ENCODE measurements around the gene COA5.

DNA sequence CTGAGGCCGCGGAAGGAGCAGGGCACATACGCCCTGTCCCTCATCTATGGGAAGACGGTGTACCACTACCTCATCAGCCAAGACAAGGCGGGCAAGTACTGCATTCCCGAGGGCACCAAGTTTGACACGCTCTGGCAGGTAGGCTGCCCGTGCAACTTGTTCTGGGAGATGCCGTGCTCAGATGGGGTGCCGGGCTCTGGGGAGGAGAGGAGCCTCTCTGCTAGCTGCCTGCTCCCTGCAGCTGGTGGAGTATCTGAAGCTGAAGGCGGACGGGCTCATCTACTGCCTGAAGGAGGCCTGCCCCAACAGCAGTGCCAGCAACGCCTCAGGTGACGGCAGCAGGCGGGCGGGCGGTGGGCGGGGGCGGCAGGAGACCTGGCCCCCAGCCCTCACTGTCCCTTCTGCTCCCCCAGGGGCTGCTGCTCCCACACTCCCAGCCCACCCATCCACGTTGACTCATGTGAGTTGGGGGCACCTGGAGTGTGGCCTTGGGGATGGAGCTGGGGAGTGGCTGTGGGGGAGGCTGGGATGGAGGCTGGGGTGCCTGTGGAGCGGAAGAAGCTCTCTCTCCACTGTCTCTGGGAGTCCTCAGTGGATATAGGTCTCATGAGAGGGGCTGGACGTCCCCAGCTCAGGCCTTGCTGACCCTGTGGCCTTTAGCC, 19.6 kb downstream of the ZAP70 start:
- RRBS: no CpG with 5 or more reads among the region's 22 CpGs

DNA sequence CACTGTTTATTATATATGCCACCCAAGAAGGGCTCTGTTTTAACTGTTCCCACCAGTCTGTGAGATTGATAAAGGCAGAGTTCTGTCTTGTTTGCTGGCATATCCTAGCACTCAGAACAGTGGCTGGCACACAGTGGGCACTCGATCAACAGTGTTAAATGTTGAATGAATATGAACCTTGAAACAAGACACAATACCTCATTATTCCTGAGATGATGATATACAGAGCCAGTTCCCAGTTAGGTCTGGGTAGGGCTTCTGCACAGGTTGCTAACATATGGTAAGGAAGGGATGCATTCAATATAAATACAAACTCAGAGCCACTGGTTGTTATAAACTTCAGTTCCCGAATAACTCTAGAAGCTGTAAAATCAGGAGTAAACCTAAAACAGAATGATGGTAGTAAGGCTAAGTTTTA, 81.4 kb downstream of the ZAP70 start:
- RRBS: no CpG with 5 or more reads among the region's 2 CpGs

- RRBS: no CpG with 5 or more reads among the region's 3 CpGs
Measured at GRCh38 chr2:97811078-97811762, 97.8 kb downstream of the ZAP70 start.

DNA sequence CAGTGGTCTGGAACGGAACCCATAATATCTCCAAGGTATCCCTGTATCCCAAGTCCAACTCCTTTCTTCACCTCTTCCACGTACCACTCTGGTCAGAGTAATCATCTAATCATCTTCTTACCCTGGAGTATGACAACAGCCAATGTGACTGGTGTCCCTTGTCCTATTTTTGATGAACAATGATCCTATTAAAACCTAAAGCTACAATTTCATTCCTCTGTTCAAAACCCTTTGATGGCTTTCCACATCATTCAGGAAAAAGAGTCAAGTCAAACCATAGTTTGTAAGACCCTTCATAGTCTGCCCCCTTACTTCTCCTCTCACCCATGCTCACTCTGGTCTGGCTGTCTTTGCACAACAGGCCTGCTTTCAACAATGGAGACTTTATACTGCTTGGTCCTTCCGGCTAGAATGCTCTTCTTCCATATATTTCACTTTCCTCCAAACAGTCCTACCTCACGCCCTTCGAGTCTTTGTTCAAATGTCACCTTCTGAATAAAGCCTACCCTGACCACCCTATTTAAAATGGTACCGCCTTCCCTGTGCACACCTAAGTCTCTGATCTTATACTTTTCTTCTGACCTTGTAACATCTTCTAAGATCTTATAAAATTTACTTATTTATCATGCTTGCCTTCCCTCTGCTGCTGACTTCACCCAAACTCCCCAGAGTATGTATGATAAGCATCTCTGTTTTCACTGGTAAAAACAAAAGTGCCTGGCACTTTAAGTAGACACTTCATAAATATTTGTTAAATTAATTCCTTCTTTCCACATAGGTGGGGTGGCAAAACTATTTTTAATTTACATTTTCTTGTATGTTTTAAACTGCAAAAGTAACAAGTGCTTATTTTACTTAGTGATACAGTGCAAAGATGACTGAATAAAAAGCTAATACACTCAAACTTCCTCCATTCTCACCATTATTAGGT, 141.1 kb downstream of the TMEM131 start:
- RRBS: no CpG with 5 or more reads among the region's 6 CpGs

DNA sequence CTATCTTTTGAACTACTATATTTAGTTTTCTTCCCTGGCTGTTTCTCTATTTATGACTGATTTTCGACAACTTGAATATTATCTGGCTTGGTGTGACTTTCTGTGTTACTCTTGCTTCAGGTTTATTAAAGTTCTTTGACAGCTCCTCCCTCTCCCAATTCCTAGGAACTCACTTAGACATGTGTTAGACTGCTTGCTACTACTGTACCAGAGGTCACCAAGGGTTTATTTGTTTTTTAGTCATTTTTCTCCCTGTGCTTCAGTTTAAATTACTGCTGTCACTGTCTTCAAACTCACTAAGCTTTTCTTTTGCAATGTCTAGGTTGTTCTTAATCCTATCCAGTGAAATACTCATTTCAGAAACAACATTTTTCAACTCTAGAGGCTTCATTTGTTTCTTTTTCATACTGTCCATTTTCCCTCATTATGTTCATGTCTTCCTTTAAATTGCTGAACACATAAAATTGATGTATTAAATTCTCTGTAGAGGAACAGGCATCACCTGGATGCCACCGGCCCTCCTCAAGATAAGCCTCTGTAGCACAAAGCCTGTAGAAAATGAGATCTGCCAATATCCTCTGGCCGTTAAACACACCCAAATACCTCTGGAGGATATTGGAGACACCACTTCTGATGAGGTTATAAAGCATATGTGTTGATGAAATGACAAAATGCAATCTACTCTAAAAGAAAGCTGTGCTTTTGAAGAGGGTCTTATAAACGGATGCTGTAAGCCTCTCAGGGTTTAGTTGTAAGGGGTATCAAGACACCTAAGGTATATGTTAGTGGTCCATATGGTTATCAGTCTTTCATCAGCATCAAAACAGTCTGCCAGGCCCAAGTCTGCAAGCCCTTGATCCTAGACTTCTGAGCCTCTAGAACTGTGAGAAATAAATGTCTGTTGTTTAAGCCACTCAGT, 90.2 kb downstream of the TMEM131 start:
- RRBS: no CpG with 5 or more reads among the region's 4 CpGs

GRCh38 chr2:97931114-97931580, 64.6 kb downstream of the TMEM131 start:
- RRBS: no CpG with 5 or more reads among the region's 2 CpGs

GRCh38 chr2:98021089-98021675, 25.4 kb upstream of the TMEM131 start:
- RRBS: no CpG with 5 or more reads among the region's 9 CpGs

DNA sequence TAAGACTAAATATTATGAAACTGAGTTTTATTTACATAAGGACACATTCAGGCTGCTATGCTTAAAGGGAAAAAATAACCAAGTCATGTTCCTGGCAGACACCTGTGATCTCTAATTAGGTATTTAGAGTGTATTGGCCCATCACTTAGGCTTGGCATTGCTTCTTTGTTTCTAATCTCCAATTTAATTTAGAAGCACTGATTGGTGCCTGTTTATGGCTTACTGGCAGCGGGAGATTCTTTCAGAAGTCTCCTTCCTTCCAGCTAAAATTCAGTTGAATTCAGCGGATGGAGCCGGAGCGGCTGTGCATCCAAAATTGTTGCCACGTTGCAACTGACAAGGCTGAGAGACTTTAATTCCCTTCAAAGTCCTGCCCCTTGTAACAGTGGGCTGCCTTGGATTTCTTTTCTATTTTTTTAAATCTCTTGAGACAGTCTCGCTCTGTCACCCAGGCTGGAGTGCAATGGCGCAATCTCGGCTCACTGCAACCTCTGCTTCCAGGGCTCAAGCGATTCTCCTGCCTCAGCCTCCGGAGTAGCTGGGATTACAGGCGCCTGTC, 66.6 kb downstream of the VWA3B start:
- RRBS: no CpG with 5 or more reads among the region's 11 CpGs

- RRBS: no CpG with 5 or more reads among the region's 14 CpGs
Measured at GRCh38 chr2:98160129-98161156, 73.5 kb downstream of the VWA3B start.

- RRBS: no CpG with 5 or more reads among the region's 9 CpGs
Measured at GRCh38 chr2:98308064-98308606, 38.1 kb upstream of the CNGA3 start.

- RRBS: no CpG with 5 or more reads among the region's 12 CpGs
Measured at GRCh38 chr2:98378621-98379646, 32.7 kb downstream of the CNGA3 start.

DNA sequence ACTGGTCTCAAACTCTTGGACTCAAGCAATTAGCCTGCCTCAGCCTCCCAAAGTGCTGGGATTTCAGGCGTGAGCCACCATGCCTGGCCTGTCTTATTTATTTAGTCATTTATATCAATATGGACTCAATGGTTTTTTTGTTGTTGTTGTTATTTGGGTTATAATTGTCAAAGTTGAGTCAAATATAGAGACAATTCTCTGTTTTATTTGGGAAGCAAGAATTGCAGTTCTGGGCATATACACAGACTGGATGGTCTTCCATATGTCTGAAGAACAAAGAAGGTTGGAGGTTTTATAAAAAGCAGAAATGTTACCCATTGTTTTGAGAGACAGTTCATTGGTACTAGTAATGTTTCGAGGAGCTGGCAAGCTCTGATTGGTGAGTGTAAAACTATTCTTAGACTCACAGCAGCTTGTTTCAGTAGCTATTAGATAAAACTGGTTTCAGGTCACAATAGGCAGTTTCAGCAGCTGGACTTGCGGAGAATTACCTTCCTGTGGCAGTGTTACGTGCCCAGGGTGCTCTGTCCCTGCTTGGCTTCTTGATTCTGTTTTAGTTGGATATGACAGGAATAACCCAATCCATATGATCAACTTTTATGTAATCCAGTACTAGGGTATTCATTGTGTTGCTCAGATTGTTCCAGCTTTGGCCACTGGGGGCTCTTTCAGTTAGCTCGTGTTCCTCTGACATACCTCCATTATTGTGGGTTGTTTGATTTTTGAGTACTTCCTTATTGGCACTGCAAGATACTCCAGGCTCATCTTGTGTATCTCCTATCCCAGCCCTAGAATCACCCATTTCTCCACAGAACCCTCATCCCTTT, 43.0 kb downstream of the INPP4A start:
- RRBS: no CpG with 5 or more reads among the region's 5 CpGs

GRCh38 chr2:98608005-98608735, at the start of gene COA5:
COA5 (minus strand) TSS chr2:98608512.
- RRBS: under 1% methylated on average over 30 of the region's 75 CpGs

DNA sequence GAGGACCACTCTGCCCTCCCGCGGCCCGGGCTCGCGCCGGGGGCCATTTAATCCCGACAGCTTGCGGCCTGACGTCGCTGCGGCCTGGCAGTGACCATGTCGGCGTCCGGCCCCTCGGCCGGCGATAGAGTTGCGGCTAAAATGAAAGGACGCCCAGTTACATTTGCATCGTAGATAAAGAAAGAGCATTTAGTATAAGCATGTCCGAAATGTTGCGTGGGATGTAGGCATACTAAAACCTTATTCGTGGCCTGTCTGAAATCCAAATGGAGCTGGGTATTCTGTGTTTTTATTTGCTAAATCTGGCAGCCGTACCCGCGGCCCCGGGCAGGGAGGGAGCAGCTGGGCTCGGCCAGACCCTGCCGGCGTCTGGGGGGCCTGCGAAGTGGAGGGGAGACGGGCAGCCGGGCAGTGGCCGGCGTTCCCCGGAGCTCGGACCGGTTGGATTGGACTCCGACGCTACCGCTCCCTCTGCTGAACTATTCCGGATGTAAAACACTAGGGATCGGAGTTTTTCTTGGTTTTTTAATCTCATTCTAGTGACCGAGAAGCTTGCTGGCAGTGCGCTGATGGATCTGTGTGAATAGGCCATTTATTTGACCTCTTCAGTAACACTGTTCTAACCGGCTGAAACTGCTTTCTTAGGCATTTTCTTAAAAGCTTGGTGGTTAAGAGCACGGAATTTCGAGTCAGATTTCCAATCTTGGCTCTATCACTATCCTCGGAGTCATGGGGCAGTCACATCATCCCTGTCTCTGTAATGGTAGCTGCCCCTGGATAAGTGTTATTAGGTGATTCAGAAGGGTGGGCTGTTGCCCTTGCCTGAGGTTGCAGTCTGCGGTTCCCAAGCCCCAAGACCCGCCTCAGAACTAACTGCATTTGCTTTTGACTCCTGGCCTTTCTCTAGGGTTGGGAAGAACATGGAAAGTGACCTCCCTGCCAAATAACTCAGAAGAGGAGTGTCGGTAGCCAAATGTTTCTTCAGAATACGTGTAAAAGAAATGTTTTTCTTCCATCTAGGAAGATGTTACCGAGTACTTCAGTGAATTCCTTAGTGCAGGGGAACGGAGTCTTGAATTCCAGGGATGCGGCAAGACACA, 697 bp downstream of the UNC50 start:
- RRBS: 2% methylated on average over 25 of the region's 56 CpGs

- RRBS: no CpG with 5 or more reads among the region's 6 CpGs
Measured at GRCh38 chr2:98615378-98616132, 7.2 kb downstream of the UNC50 start.

- RRBS: no CpG with 5 or more reads among the region's 1 CpG
Measured at GRCh38 chr2:98659540-98659851, 51.1 kb downstream of the UNC50 start.

DNA sequence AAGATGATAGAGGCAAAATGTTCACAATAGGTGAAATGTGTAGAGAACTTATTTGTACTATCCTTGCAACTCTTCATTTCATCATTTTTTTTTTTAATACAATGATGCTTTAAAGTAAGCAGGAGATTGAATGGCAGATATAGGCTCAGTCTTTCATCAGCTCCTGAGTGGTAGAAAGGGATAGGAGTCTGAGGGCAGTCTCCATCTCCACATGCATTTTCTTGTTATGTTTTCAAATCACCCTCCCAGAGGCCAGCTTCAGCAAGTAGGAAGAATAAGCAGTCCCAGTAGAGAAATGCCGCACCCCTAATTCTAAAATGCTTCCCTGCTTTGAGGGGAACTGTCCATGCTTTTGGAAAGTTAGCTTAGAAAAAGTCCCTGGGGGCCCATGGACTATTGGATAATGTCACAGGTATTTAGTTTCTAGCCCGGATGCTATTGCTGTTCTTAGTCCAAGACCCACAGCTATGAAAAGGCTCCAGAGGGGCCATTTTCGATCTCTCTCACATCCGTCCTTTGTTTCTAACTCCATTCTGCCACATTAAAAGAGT, 47.4 kb downstream of the MGAT4A start:
- RRBS: no CpG with 5 or more reads among the region's 4 CpGs

DNA sequence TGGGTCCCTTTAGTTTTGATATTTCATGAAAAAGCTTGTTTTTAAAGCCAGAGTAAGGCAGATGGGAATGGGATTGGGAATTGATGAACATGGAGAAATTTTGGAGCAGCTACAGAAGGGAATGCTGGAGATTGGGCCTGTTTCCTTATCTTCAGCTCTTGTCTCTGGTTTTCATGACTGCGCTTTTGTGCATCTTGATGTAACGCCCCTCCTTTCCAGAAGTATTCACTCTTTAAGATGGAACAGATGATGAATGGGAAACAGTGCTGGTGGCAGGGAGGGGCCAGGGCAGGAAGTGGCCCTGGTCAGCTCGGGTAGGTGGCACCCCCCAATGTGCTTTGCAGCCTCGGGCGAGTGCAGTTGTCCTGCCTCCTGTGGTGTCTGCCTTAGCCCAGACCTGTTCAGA, 16.8 kb upstream of the MGAT4A start:
- RRBS: no CpG with 5 or more reads among the region's 5 CpGs

- RRBS: no CpG with 5 or more reads among the region's 33 CpGs
Measured at GRCh38 chr2:98769573-98770666, 39.0 kb upstream of the MGAT4A start.

All from mononuclear cell (primary cell).